ENCODE results near the gene TEX9.

- PRO-cap = no peak
- RRBS = no CpG with 5 or more reads among the region's 1 CpG
Observed at GRCh38 chr15:55319825-55320319, 850 bp downstream of the PIGB start.

DNA sequence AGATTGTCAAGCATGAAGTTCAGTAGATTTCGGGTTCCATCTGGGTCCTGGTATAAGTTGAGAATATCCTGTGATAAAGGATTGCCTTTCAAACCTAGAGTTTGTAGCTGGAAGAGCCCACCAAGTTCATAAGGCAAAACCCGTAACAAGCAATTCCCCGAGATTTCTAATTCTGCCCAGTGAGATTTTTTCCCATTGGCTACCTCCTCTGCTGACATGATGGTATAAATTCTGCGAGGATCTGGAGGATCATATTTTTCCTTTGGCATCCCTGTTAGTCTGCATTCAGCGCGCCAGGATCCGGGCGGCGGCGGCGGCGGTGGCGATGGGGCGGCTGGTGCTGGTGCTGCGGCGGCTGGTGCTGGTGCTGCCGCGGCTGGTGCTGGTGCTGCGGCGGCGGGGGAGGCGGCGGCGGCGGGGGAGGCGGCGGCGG lies 13.5 kb upstream of the NEDD4 start:
- PRO-cap = no peak
- RRBS = no CpG with 5 or more reads among the region's 28 CpGs

- PRO-cap = no peak
- RRBS = no CpG with 5 or more reads among the region's 6 CpGs
Observed at GRCh38 chr15:56222166-56223180, 21.2 kb downstream of the RFX7 start.

DNA sequence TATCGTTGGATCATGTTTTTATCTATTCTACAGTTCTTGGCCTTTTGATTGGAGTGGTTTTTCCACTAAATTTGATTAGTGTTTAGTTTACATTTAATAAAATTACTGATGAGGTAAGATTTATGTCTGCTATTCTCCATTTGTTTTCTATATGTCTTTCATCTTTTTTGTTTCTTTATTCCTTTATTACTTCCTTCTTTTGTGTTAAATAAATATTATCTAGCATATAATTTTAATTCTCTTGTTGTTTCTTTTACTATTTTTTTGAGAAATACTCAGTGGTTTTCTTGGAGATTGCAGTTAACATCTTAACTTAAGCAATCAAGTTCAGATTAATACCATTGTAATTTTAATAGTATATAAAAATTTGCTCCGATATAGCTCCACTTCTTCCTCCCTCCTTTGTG lies 46.8 kb upstream of the TEX9 start:
- PRO-cap = no peak
- RRBS = no CpG with 5 or more reads among the region's 2 CpGs

- PRO-cap = bidirectional peak, plus-strand start at chr15:56365438, minus-strand start at chr15:56365352
- RRBS = no CpG with 5 or more reads among the region's 57 CpGs
Observed at GRCh38 chr15:56364828-56366105, at the start of gene TEX9. Gene TEX9 (plus strand): TSS chr15:56365426.

DNA sequence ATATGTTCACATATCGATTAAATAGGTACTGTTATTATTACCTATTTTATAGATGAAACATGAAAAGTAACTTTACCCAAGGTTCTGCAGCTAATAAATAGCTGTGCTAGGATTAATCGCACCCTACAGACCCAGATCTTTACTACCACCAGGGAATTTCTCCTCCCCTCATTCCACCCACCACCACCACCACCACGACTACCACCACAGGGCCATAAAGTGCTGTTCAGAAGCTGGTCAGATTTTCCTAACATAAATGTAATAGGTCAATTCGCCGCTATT lies 593 bp downstream of the MNS1 start:
- PRO-cap = no peak
- RRBS = no CpG with 5 or more reads among the region's 5 CpGs

- PRO-cap = no peak
- RRBS = no CpG with 5 or more reads among the region's 4 CpGs
Observed at GRCh38 chr15:56719169-56719597, 14.1 kb downstream of the ZNF280D start.

GRCh38 chr15:56886866-56887999 lies 31.2 kb upstream of the TCF12 start:
- PRO-cap = bidirectional peak, plus-strand start at chr15:56887413, minus-strand start at chr15:56887109; bidirectional peak, plus-strand start at chr15:56887610, minus-strand start at chr15:56887569; bidirectional peak, plus-strand start at chr15:56887881, minus-strand start at chr15:56887681
- RRBS = under 1% methylated on average over 41 of the region's 80 CpGs

GRCh38 chr15:56918956-56919375 lies 522 bp downstream of the TCF12 start:
- PRO-cap = bidirectional peak, plus-strand start at chr15:56919087, minus-strand start at chr15:56919072
- RRBS = under 1% methylated on average over 27 of the region's 51 CpGs

- PRO-cap = no peak
- RRBS = no CpG with 5 or more reads among the region's 11 CpGs
Observed at GRCh38 chr15:57141552-57142137, 223.2 kb downstream of the TCF12 start.

- PRO-cap = no peak
- RRBS = no CpG with 5 or more reads among the region's 9 CpGs
Observed at GRCh38 chr15:57330680-57331091, 45.6 kb upstream of the CGNL1 start.

DNA sequence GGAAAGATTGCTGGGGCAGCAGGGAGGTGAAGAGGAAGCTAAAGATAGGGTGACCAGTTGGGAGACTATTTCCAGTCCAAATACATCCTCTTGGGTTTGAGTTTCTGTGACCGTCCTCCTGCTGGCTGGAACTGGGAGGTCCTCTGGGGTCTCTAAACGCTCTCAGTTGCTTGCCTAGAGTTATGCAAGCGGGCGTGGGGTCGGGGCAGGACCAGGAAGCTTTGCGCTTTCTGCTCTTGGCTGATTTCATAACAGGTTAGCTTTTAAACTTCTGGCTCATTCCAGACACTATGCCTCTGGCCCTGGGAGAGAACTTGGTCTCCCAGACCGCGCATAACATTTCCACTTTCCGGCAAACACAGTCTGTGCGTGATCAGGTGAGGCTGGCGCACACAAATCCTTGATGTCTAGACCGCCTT lies 23.8 kb upstream of the CGNL1 start:
- PRO-cap = no peak
- RRBS = no CpG with 5 or more reads among the region's 12 CpGs

- PRO-cap = no peak
- RRBS = no CpG with 5 or more reads among the region's 8 CpGs
Observed at GRCh38 chr15:57428131-57428764, 51.9 kb downstream of the CGNL1 start.

GRCh38 chr15:57950292-57951015 lies 115.1 kb downstream of the ALDH1A2 start:
- PRO-cap = no peak
- RRBS = no CpG with 5 or more reads among the region's 9 CpGs

- PRO-cap = no peak
- RRBS = no CpG with 5 or more reads among the region's 5 CpGs
Observed at GRCh38 chr15:58061808-58062526, 3.5 kb downstream of the ALDH1A2 start.

- PRO-cap = no peak
- RRBS = 91% methylated on average over 15 of the region's 49 CpGs
Observed at GRCh38 chr15:58064530-58065388, 752 bp downstream of the ALDH1A2 start.

DNA sequence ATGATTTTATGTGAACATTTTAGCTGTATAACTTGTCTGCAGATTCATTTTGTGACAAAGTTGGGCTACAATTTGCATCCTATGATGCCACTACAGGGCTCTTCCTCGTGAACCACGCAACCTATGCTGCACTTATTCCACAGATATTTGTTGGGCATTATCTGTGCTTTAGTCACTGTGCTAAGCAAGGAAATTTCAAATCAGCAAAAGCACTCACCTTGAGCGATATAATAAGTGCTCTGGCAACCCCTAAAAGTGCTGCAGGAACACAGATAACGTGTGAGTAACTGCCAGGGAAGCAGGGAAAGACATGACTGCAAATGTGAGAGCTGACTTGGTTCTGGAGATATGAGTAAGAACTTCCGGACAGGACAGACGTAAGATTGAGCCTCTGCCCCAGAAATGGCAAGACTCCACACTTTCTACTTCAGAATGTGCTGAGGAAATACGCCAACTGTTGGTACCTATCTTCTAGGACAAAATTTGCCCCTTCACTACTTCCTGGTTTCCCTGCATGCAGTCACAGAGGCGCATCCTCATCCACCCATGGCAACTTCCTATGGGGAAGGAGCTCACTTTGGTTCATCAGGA lies 41.5 kb downstream of the AQP9 start:
- PRO-cap = no peak
- RRBS = no CpG with 5 or more reads among the region's 8 CpGs

DNA sequence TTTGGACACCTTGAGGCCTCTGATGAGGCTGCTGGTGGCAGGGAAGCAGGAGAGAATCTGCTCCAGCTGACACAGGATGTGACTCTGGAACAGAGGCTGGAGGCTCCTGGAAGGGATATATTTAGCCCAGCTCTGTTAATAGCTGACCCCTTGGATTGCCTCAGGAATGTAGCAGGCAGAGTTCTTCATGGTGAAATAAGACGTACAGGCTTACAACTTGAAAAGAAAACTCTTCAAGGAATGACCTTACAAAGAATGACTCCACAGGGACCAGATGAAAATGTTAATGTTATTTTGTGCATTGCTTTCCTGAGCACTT lies 90.5 kb downstream of the AQP9 start:
- PRO-cap = no peak
- RRBS = no CpG with 5 or more reads among the region's 1 CpG

DNA sequence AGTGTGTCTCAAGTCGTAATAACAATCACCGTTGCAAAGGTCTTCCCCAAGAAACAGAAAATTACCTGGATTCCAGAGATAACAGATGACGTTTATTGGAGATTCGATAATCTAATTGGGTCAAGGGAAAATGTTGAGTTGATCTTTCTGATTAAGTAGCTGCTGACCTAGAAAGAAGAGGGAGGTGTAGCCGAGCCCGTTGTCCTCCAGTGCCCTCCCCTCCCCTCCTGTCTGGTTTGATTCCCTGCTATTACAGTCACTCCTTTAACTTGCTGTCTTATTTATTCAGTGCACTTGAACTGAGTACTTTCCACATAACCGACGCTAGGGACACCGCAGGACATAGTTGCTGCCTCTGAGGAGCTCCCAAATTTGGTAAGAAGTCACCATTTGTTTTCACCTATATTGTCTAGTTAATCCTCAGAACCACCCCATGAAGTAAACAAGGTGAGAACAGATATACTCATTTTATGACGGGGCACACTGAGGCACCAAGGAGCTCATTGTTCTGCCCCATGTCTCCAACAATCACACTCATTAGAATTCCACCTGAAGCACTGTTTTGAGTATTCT lies 103.7 kb downstream of the AQP9 start:
- PRO-cap = no peak
- RRBS = no CpG with 5 or more reads among the region's 10 CpGs

DNA sequence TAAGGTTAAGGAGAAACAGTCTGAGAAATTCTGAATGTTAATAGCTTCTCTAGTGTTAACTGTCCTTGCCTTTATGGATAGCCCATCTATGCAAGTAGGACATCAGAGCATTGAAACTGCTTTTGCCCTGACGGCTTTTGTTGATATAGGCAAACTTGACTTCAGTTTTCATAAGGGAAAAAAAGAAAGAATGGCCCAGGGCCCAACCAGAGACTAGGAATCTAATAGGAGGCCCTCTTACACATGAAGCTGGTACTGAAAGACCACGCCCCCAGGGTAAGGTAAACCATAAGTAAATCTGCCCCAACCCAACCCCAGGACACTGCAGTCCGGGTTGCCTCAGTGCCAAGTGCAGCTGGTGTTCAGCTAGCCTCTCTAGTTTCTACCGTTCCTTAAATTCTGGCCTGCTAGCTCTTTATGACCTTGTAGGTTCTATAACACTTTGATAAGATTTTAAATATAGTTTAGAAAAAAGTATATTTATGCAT lies 136.7 kb downstream of the AQP9 start:
- PRO-cap = no peak
- RRBS = no CpG with 5 or more reads among the region's 4 CpGs